Measurements from ENCODE around the genes ZNF624 and CCDC144A.

- RRBS: no CpG with 5 or more reads among the region's 2 CpGs
These were observed 37.9 kb downstream of the TTC19 start for GRCh38 chr17:16037304-16038093.

- RRBS: no CpG with 5 or more reads among the region's 1 CpG
These were observed 40.7 kb downstream of the TTC19 start for GRCh38 chr17:16040307-16040700.

- RRBS: no CpG with 5 or more reads among the region's 4 CpGs
These were observed 81.4 kb downstream of the NCOR1 start for GRCh38 chr17:16133742-16134558.

- RRBS: no CpG with 5 or more reads among the region's 5 CpGs
These were observed 69.0 kb downstream of the NCOR1 start for GRCh38 chr17:16146335-16146675.

GRCh38 chr17:16438883-16439797 lies 23.8 kb downstream of the TRPV2 start:
- RRBS: 4% methylated on average over 23 of the region's 53 CpGs

GRCh38 chr17:16439798-16440654 lies 24.7 kb downstream of the TRPV2 start:
- RRBS: no CpG with 5 or more reads among the region's 12 CpGs

GRCh38 chr17:16471507-16472130 lies 20.4 kb downstream of the LRRC75A start:
- RRBS: no CpG with 5 or more reads among the region's 9 CpGs

DNA sequence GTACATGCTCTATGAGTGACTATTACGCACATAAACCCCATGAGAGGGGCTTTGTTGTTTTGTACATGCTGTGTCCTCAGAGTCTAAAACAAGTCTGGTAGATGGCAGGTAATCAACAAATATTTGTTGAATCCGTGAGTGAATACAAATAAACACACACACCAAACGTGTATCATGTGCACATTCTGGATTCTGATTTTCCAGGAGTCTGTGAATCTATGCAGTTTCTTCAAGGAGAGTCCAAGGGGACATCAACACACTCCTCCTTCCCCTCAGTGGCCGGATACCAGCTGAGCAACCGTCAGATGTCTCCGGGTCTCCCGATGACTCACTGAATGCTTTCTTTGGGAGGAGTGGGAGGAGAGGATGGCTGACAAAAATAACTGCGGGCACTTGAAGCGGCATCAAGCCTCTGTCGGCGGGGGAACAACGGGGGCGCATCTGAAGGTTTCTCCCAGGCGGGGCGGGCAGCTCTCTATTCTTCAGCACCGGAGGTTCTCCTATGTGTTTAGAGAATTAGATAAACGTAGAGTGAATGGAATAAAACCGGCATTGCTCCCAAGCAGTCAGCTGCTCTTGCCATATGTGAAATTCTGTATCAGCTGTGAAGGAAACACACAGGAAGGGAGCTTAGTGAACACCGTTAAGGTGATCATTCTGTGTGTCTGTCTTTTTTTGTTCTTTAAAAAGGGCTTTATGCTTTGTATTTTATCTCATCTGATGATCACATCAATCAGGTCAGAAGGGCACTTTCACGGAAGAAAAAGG lies 24.6 kb upstream of the LRRC75A start:
- RRBS: 22% methylated on average over 1 of the region's 20 CpGs

- RRBS: 3% methylated on average over 28 of the region's 67 CpGs
These were observed at the start of gene ZNF624 for GRCh38 chr17:16652871-16654366. ZNF624 (minus strand) TSS chr17:16653850.

- RRBS: no CpG with 5 or more reads among the region's 24 CpGs
These were observed at the start of gene CCDC144A for GRCh38 chr17:16690101-16690528. CCDC144A (plus strand) TSS chr17:16690241.

DNA sequence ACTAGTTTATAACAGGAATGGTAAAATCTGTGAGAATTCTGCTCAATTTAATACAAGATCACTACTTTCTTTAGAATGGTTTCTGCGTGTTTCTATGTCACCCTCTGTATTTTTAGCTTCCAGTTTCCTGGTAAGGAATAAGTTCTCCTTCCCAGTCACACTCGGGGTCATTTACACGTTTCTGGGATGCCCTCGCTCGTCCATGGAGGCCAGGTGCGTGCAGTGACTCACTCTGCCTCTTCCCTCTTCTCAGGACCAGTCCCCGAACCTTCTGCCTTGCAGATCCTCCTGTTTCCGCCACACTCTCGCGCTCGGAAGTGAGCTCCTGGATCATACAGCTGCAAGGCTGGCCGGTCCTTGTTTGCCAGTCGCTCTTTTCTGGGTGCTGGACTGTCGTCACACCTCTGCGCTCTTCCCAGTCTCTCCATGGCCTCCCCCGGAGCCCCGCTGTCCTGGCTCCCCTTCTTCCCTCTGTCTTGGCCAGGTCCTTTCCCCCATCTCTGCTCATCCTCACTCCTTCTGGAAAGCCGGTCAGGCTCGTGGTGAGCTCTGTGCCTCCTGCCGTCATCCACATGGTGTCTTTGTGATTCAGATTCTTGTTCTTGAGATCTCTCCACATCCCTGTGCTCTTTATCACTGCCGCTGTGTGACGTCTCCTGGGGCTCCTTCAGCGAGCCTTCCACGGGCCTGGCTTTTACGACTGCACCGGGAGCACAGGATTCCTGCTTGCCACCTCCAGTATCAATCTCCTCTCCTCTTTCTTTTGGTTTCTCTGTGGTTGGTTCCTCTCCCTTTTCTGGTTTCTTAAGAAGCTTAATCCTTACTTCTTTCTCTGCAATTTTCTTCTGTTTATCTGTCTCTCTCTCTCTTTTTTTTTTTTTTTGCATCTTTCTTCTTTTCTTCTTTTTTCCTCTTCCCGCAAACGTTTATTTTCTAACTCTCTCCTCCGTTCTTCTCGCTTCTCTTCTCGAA lies 55.6 kb downstream of the CCDC144A start:
- RRBS: no CpG with 5 or more reads among the region's 31 CpGs

GRCh38 chr17:16980761-16981661 lies 9.1 kb upstream of the TNFRSF13B start:
- RRBS: 81% methylated on average over 3 of the region's 24 CpGs

DNA sequence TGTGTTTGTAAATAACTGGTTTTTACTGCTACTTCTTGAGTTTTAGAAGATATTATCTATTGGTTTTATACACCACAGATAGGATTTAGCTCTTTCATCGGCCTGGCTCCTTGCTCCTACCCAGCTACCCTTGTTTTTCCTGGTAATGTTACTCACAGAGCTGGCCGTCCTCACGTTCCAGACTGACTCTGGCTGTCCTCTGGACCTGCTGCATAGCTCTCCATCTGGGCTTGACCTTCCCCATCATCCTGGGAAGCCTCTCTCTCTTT lies 51.5 kb downstream of the MPRIP start:
- RRBS: no CpG with 5 or more reads among the region's 3 CpGs

- RRBS: no CpG with 5 or more reads among the region's 3 CpGs
These were observed 64.7 kb downstream of the MPRIP start for GRCh38 chr17:17107014-17107363.

DNA sequence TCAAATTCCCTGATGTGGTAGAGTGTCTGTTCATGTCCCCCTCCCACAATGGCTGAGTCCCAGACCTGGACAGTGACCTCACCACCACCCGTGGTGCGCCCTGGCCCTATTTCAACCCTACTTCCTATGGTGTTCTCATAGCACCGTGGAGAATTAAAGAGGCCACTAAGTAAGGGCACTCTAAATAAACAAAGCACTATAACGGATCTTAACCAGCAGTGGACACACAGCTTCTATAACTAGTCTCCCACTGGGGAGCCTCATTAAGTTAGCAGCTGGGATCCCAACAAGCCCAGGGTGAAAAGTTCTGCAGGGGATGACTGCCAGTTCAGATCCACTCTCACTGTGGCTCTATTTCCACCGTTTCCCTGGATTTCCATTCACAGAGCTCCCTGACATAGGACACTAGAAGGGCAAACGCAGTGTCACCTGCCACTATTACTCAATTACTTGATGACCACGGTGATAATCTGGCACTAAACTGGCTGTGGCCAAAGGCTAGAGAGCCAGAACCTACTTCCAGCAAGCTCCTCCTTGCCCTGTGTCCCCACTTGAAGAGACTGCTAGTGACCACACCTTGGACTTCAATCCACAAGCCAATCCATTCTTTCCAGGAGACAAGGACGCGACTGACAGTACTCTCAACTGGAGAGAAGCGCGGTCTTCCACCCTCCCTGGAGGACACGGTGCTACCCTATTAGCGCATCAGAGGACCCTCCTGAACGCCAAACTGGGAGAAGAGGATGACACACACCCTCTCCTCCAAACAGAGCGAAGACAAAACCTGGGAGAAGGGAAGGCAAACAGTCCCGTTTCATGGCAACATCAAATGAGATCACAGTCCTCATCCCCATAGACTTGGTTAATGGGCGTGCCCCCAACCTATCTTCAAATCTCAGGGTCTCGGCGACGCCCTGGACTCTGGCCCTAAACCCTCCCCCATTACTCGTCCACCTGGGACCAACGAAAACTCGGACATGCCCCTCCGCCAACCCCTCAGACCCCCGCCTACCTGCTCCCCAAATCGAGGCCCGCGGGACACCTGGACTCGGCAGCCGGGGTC lies 737 bp downstream of the FLCN start:
- RRBS: 19% methylated on average over 1 of the region's 30 CpGs

GRCh38 chr17:17447224-17447894 lies 29.4 kb upstream of the MED9 start:
- RRBS: no CpG with 5 or more reads among the region's 5 CpGs

- RRBS: no CpG with 5 or more reads among the region's 17 CpGs
These were observed 9.1 kb downstream of the RASD1 start for GRCh38 chr17:17487074-17487547.

GRCh38 chr17:17494750-17495811 lies 1.1 kb downstream of the RASD1 start:
- RRBS: 5% methylated on average over 25 of the region's 99 CpGs

DNA sequence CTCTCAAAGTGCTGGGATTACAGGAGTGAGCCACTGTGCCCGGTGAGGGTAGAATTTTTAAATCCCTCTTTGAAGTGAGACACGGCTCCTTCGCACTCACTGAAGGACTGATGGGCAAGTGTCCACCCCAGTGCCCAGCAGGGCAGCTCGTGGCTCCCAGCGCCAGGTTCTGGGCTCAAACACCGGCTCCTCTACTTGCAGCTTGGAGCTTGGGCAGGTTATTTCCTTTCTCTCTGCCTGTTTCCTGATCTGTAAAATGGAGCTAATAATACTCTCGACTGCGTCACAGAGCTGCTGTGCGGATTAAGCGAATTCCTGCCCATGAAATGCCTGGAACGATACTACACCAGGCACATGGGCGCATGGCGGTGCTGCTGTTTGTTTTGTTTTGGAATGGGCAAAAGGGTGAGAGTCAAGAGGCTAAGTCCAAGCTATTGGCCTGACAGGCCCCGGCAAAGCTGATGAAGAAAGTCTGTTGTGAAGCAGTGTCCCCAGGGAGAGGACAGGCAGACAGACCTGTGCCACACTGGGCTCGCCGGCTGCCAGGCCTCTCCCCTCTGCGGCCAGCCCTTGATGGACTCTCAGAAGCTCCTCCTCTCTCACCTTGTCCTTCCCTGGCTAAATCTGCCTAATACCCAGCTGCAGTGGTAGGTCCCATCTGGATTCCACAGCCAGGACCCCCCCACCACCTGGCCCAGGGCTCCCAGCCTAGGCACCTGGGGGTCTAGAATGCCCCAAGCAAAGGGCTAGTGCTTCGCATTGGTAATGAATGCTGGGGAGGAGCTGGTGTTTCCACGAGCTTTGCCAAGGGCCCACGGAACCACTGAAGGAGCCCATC lies 31.3 kb upstream of the RASD1 start:
- RRBS: 90% methylated on average over 3 of the region's 20 CpGs

GRCh38 chr17:17535926-17536457 lies 39.8 kb upstream of the RASD1 start:
- RRBS: no CpG with 5 or more reads among the region's 9 CpGs

Data from islet of Langerhans (tissue), 1 donor.